Stomach (tissue), 7 donors: ENCODE measurements around the genes EVPLL, GRAPL, B9D1, MFAP4 and USP22.

- PRO-cap = no peak
- RAMPAGE, long total RNA, 5 experiments = start-site peak on the plus strand in 4 of 5 experiments, at chr17:18316026-18316619 at its widest, 6 to 40 reads per replicate
- RRBS = no CpG with 5 or more reads among the region's 15 CpGs
Observed at GRCh38 chr17:18316032-18316714, 1.1 kb downstream of the SMCR8 start.

- PRO-cap = unidirectional peak, plus-strand start at chr17:18362815
- RAMPAGE, long total RNA, 5 experiments = no peak in any of the 5 experiments
- RRBS = 6% methylated on average over 2 of the region's 24 CpGs
Observed at GRCh38 chr17:18362399-18363094, 803 bp downstream of the SHMT1 start.

GRCh38 chr17:18377446-18378011 lies at the start of gene EVPLL:
Gene EVPLL, plus strand, starts transcription at chr17:18377778.
- PRO-cap = bidirectional peak, plus-strand start at chr17:18377787, minus-strand start at chr17:18377504
- RAMPAGE, long total RNA, 5 experiments = start-site peak on the plus strand in 1 of 5 experiments, at chr17:18377674-18377781 at its widest, 13 reads per replicate
- RRBS = no CpG with 5 or more reads among the region's 14 CpGs

DNA sequence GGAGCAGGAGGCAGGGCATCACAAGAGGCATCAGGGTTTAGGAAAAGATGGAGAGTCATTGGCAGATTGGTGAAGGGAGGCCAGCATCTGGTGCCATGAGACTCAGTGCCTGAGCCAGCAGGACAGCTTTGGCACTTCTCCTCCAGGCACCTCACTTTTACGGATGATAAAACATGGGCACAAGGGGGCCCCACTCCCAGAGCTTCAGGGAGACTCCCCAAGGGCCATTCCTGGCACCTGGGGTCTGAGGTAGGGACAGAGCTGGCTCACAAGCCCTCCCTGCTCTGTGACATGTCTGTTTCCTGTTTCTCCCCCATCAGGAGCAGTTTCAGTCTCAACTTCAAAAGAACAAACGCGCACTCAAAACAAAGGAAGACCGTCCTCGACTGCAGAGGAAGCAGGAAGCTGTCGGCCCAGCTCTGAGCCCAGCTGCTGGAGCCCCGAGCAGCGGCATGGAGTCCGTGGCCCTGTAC lies at the start of gene GRAPL:
TSS of gene GRAPL (plus strand) at position 422 of the 473 bp plus-strand sequence.
- PRO-cap = no peak
- RAMPAGE, long total RNA, 5 experiments = no peak in any of the 5 experiments
- RRBS = no CpG with 5 or more reads among the region's 9 CpGs

DNA sequence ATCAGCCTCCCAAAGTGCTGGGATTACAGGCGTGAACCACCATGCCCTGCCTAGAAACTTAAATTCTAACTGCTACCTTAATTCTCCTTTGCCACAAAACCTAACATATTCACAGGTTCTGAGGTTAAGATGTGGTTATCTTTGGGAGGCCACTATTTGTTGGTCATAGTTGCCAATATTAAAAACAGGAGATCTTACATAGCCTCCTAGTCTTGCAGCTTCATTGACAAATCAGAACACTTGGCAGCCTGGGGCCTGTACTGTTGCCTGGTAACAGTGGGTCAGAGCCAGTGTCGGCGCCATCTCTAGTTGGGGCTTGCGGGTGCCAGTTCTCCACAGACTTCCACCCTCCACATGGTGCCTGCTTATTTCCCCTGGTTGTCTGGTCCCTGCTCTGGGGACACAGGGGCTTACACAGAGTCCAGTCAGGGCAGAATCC lies 13.2 kb downstream of the EPN2 start:
- PRO-cap = no peak
- RAMPAGE, long total RNA, 5 experiments = no peak in any of the 5 experiments
- RRBS = no CpG with 5 or more reads among the region's 4 CpGs

DNA sequence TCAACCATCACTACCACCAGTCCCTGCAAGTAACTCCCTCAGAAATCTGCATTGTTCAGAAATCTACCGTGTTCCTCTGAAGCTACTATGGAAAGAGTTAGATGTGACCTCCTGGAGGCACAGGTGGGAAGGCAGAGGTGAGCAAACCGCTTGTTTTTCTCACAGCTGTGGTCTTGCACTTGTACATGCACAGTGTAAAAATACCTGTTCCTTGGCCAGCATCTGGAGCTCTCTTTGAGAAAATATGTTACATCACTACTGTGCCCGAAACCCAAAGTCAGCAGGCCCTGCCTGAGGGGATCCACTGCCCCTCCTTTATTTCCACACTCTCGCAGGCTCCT lies 34.4 kb downstream of the EPN2 start:
- PRO-cap = no peak
- RAMPAGE, long total RNA, 5 experiments = start-site peak on the plus strand in 1 of 5 experiments, centred at position 103 of the sequence, 6 reads per replicate
- RRBS = no CpG with 5 or more reads among the region's 4 CpGs

- PRO-cap = no peak
- RAMPAGE, long total RNA, 5 experiments = start-site peak on the plus strand in 3 of 5 experiments, at chr17:19283104-19283800 at its widest, 17 to 35 reads per replicate
- RRBS = no CpG with 5 or more reads among the region's 30 CpGs
Observed at GRCh38 chr17:19282962-19283719, 46.0 kb downstream of the EPN2 start.

DNA sequence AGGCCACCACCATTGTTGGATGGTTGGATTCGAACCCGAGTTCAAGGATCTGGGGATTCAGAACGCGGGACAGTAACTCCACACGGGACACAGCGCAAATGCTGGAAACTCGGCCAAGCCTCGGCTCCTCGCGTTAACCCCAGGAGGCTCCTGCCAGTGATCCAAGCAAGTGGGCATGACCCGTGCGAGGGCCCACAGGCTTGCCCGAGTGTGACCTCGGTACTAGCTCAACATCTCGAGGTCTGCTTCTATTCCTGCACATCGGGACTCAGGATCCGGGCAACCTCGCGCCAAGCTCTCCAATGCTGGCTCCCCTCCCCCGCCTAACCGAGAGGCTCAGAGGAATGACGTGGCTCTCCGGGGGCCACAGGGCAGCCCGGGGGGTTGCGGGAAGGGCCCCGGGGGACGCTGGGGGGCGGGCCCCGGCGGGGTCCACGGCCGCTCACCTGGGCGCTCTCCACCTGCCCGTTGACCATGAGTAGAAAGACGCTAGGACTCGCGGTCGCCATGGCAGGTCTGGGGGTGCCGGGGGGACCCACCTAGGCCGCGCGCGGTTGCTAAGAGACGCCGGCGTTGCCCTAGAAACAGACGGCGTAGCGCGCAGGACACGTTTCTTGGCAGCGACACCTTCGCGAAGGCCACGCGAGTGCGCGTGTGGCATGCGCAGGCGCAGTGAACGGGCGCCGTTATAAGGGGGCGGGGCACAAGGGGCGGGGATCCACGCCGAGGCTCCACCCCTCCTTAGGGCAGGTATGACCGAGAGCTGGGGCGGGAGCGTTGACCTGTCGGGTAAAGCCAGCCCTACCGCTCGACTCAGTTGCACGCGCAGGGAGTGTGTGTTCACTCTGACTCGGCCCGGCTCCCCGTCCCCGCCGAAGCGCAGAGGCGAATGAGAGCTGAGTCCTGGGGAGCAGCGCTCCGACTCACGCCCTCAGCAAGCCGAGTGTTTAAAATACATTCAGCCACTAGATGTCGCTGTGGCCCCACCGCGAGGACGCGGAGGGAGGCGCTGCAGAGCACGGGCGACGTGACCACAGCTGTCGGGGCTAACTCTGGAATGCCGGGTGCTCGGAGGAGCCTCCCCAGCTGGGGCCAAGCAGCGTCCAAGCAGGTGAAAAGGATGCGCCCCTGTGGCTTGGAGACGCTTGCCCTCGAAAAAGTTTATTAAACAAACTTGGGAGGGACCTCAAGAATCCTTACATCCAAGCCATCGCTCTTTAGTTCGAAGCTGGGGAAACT lies at the start of gene B9D1:
TSS of gene B9D1 (minus strand) at position 663 of the 1,239 bp plus-strand sequence.
- PRO-cap = bidirectional peak, plus-strand start at position 261 of the sequence, minus-strand start at position 304 of the sequence; bidirectional peak, plus-strand start at position 780 of the sequence, minus-strand start at position 548 of the sequence
- RAMPAGE, long total RNA, 5 experiments = start-site peak on the minus strand in 4 of 5 experiments, centred at positions 533 to 543 of the sequence, 27 to 67 reads per replicate
- RRBS = 1% methylated on average over 21 of the region's 104 CpGs

DNA sequence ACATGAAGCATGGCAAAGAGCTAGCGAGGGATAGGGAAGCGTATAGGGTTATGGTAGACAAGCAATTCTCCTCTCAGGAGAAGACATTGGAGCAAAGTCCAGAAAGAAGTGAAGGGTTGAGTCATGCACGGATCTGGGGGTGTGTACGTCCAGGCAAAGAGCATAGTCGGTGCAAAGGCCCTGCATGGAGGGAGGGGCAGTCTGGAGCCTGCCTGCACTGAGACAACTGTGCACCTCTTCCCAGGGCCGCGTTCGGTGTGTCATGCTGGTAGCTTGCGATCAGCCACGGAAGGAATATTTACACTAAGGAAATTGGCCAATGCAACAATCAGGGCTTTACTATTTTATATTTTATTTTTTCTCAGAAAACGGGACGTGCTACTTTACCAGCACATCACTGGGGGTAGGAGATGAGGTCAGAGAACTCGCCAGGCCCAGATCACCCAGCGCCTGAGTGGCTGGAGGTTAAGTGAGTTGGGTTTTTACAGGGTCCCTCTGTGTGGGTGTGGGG lies 6.6 kb upstream of the B9D1 start:
- PRO-cap = no peak
- RAMPAGE, long total RNA, 5 experiments = no peak in any of the 5 experiments
- RRBS = no CpG with 5 or more reads among the region's 14 CpGs

DNA sequence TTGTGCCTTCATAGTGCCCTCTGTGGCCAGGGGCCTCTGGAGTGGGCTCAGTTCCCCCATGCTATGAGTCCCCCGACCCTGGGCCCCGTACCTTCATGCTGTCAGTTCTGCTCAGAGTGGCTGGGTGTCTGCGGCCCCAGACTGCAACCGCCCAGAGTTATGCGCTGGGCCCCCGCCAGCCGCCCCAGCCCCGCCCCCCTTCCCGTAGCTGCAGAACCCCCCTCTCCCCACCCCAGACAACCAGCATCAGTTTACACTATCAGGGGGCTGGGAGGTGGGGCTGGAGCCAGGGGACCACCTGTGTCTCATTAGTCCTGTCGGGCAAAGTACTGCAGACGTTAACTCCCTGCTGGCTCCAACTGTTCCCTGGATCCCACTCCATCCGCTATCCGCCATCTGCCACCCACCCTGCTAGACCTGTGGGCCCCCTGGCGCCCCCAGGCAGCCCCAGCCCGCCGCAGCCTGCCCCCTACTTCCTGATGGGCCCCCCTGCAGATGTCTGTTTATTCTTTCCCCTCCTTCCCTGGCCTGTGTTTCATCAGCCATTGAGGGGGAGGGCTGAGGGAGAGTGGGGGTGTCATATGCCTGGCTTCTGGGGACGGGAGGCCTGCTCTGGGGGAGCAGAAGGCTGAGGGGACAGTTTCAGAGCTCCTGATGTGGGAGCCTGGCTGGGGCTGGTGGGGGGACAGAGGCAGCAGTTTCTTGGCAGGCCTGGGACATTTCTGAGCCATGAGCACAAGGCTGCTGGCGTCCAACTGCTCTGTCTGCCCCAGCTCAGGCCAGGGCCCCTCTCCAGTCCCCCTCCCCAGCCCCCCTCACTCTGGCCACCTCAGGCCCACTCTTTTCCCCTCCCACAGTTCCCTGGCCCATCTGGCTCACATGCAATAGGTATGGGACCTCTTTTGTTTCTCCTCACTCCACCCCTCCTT lies at the start of gene MFAP4:
TSS of gene MFAP4 (minus strand) at position 132 of the 929 bp plus-strand sequence.
- PRO-cap = unidirectional peak, plus-strand start at position 104 of the sequence; unidirectional peak, plus-strand start at position 311 of the sequence
- RAMPAGE, long total RNA, 5 experiments = start-site peak on the minus strand in 3 of 5 experiments, centred at positions 119 to 126 of the sequence, 82 to 1,138 reads per replicate
- RRBS = no CpG with 5 or more reads among the region's 18 CpGs

- PRO-cap = no peak
- RAMPAGE, long total RNA, 5 experiments = no peak in any of the 5 experiments
- RRBS = no CpG with 5 or more reads among the region's 31 CpGs
Observed at GRCh38 chr17:19470444-19471318, 59.6 kb downstream of the RNF112 start.

DNA sequence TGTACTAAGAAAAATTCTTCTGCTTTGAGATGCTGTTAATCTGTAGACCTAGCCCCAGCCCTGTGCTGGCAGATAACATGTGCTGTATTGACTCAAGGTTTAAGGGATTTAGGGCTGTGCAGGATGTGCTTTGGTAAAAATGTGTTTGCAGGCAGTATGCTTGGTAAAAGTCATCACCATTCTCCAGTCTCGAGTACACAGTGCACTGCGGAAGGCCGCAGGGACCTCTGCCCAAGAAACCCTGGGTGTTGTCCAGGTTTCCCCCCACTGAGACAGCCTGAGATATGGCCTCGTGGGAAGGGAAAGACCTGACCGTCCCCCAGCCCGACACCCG lies 13.9 kb upstream of the SLC47A1 start:
- PRO-cap = no peak
- RAMPAGE, long total RNA, 5 experiments = no peak in any of the 5 experiments
- RRBS = no CpG with 5 or more reads among the region's 7 CpGs

DNA sequence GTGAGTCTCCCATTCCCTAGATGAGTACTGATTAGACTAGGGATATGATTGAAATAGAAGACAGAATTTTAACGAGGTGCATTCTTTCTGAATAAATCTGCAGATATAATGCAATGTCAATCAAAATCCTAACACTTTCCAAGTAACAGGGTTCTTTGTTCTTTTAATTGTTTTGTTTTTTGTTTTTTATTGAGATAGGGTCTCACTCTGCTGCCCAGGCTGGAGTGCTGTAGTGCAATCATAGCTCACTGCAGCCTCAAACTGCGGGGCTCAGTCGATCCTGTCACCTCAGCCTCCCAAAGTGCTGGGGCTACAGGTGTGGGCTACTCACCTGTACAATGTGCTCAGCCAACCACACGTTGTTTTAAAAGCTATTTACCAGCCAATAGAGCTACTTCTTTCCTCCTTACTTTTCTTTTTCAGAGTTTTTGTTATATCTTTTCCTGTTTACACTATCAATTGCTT lies 2.5 kb upstream of the SLC47A1 start:
- PRO-cap = no peak
- RAMPAGE, long total RNA, 5 experiments = no peak in any of the 5 experiments
- RRBS = no CpG with 5 or more reads among the region's 4 CpGs

DNA sequence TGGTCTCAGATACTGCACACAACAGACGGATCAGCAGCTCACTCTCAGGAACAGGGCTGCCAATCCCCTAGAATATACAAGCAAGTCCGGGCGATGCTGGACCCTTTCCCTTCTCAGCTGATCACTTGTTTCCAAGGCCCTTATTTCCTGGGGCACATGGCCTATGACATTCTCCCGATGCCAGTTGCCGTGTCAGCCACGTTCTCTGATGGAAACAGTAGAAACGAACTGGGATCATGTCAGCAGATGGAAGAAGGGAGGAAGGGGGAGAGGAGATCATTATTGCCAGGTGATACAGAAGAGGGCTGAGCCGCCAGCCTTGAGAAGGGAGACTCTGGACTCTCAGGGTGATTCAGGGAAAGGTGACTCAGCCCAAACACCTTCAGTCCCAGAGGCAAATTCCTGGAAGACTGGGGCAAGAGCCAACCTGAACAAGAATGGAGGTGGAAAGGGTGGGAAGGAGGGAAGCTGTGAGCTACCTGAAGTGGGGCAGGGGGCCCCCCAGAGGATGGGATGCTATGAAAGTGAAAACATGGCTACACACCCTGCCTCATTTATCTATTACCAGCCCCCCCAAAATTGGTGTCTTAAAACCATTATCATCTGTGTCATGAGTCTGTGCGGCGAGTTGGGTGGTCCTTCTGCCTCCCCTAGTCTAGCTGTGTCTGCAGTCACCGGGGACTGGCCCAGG lies 2.9 kb upstream of the SLC47A2 start:
- PRO-cap = no peak
- RAMPAGE, long total RNA, 5 experiments = no peak in any of the 5 experiments
- RRBS = no CpG with 5 or more reads among the region's 11 CpGs

DNA sequence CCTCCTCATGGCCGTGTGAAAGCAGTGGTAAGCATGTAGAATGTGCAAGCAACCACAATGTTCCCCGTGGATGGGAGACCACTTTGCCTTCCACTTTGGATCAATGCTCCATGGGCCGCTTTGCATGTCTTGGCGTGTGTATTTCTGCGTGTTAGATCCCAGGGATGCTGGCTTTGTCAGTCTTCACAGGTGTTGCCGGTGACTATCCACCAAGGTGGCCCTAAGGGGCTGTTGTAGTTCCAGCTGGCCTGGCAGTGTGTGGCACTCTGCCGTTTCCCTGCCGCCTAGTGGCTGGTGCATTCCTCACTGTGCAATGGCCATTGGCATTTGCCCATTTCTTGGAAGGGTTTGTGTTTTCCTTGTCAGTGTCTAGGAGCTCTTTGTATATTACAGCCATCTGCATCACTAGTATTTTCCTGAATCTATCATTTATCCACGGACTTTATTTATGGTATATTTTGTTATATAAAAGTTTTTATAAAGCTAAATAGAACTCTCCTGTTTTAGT lies 5.7 kb upstream of the ALDH3A1 start:
- PRO-cap = no peak
- RAMPAGE, long total RNA, 5 experiments = no peak in any of the 5 experiments
- RRBS = no CpG with 5 or more reads among the region's 9 CpGs

DNA sequence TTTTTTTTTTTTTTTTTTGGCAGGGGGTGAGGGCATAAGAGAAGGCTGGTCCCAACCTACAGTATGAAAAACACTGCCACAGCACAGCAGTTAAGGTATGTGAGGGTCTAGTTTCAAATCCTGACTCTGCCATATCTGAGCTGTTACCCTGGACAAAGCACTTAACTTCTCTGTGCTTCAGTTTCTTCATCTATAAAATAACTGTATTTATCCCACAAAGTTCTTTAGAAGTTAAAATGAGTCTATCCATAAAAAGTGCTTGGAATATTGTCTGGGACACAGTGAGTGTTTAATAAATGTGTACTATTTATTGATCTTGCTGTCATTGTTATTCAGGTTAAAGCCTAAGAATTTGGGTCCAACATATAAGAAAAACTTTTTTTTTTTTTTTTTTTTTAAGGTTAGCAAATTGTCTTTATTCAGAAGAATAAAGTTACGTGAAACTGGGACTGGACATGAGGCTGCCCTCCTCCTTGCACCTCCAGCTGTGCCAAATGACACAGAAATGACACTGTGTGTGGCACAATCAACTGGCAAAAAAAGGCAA lies 31.3 kb downstream of the AKAP10 start:
- PRO-cap = no peak
- RAMPAGE, long total RNA, 5 experiments = start-site peak on the minus strand in 1 of 5 experiments, centred at position 394 of the sequence, 8 reads per replicate
- RRBS = no CpG with 5 or more reads among the region's 1 CpG

GRCh38 chr17:20588968-20589616 lies 9.6 kb downstream of the CDRT15L2 start:
- PRO-cap = no peak
- RAMPAGE, long total RNA, 5 experiments = no peak in any of the 5 experiments
- RRBS = 19% methylated on average over 15 of the region's 59 CpGs

GRCh38 chr17:20922350-20922792 lies 120.4 kb downstream of the USP22 start:
- PRO-cap = no peak
- RAMPAGE, long total RNA, 5 experiments = no peak in any of the 5 experiments

DNA sequence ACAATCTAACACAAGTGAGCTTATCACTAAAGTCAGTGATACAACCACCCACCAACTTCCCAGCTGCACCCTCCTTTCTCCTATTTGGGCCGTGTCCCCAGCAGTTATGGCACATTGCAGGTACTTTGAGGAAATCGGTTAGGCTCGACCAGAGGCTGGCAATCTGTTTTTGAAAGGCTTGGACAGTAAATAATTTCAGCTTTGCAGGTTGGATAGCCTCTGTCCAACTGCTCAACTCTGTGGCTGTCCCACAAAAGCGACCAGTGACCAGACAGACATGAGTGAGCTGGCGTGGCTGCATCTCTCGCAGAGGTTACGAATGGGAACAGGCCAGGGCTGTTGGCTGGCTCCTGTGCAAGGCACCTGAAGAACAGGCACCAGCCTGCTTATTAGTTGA lies 25.9 kb downstream of the USP22 start:
- PRO-cap = unidirectional peak, minus-strand start at position 236 of the sequence
- RAMPAGE, long total RNA, 5 experiments = no peak in any of the 5 experiments
- RRBS = no CpG with 5 or more reads among the region's 7 CpGs

- PRO-cap = bidirectional peak, plus-strand start at chr17:21042528, minus-strand start at chr17:21042255; unidirectional peak, plus-strand start at chr17:21042736; bidirectional peak, plus-strand start at chr17:21043412, minus-strand start at chr17:21043006
- RAMPAGE, long total RNA, 5 experiments = start-site peak on the minus strand in 2 of 5 experiments, at chr17:21042972-21043050 at its widest, 15 to 26 reads per replicate
- RRBS = under 1% methylated on average over 38 of the region's 84 CpGs
Observed at GRCh38 chr17:21042110-21043097, at the start of gene USP22. Gene USP22, minus strand, starts transcription at chr17:21043011.